Thoracic aorta (tissue), 1 donor: Measurements from ENCODE around the genes BEND4 and TEC.

GRCh38 chr4:40581583-40582272 lies 47.9 kb downstream of the RBM47 start:
- RAMPAGE, long total RNA: no peak

DNA sequence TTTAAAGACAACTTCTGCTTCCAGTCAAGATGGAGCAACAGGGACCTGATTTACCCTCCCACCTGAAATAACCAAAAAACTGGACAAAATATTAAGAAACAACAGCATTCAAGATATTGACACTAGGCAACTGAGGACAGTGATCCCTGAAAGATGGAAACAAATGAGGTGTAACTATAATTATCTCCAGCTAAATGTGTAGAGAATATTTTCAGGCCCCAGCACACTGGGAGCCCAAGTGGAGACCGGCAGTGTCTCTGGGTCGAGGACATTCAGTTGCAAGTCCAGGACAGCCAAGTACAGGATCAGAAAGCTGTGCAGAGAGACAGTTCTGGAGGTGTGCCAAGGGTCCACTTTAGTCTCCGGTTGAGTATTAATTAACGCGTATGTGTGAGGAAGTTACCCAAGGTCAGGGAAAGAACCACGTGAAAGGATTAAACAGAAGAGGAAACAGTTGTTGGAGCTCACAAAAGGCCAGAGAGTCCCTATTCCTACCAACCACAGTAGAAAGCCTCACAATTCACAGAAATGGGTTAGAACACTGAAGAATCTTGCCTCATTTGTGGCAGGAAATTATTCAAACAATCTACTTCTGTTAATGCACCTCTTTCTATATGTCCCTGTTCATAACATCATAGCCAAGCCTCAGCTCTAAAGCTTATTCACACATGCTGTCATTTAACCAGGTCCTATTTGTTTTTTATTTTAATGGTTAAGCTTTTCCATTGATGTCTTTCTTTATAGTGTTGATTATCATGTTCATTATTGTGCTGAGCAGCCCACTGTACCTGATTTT lies 18.0 kb upstream of the NSUN7 start:
- RAMPAGE, long total RNA: no peak

GRCh38 chr4:40878558-40879507 lies 129.1 kb downstream of the NSUN7 start:
- RAMPAGE, long total RNA: no peak

DNA sequence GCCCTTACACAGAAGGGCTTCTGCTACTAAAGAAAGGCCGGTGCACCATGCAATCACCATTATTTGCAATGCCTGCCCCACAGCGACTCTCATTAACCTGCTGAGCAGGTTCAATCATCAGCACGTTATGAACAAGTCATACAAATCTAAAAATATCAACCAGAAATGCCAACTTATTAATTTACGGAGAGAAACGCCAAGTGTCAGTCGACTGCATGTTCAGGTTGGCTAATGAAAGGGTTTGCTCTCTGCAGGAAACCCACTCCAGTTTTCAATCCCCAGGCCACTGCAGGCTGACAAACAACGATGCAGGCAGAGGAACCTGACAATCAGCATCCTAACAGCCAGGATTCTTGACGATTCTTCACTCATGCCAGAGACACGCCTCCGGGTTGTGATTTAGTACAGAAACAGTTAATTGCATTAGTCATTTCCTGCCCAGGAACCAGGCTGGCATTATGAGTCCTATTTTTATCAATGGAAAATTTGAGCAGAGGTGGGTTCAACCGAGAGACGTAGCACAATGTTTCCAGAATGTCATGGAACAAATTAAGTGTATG lies 159.4 kb downstream of the NSUN7 start:
- RAMPAGE, long total RNA: no peak

GRCh38 chr4:41028433-41029532 lies 185.6 kb downstream of the APBB2 start:
- RAMPAGE, long total RNA: no peak

GRCh38 chr4:41154763-41155379 lies 59.5 kb downstream of the APBB2 start:
- RAMPAGE, long total RNA: no peak

DNA sequence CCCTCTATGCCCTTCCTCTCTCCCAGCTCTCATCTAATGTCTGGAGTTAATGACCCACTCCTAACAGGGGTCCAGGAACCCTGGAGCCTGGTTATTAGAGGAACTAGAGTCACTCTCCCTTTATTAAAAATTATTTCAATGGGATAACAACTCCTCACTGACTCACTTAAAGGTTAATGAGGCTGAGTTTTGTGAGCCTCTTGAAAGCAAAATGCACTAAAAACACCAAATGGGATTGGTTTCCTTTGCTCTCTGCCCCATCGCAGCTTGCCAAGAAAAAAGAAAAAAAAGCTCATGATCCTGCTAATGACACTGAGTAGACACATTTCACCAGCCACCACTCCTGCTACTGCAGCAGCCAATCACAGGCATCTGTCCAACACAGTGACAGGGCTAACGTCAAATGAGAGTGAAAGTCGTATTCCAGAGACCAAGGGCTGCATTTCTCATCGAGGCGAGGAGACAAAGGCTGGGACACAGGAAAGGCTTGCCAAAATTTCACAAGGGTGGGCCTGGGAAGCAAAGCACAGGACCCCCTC lies 5.2 kb downstream of the APBB2 start:
- RAMPAGE, long total RNA: no peak

DNA sequence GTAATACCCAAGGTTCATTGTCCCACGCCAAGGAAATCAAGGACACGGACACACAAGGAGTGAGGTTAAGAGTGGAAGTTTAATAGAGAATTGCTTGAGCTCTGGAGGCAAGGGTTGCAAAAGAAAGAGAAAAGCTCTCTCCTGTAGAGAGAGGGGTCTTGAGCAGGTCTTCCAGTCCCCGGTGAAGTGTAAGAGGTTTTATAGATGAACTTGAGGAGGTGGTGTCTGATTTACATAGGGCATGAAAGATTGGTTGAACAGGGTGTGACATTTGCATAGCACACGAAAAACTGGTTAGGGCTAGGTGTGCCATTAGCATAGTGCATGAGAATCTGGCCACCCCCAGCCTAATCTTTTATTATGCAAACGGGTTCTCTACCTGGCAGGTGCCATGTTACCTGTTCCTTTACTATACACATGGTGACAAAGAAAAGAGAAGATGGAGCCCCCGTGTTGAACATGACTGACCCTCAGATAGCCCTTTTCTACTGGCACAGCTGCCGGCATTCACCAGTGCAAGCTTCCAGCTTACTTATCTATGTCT lies 71.0 kb downstream of the UCHL1 start:
- RAMPAGE, long total RNA: no peak

DNA sequence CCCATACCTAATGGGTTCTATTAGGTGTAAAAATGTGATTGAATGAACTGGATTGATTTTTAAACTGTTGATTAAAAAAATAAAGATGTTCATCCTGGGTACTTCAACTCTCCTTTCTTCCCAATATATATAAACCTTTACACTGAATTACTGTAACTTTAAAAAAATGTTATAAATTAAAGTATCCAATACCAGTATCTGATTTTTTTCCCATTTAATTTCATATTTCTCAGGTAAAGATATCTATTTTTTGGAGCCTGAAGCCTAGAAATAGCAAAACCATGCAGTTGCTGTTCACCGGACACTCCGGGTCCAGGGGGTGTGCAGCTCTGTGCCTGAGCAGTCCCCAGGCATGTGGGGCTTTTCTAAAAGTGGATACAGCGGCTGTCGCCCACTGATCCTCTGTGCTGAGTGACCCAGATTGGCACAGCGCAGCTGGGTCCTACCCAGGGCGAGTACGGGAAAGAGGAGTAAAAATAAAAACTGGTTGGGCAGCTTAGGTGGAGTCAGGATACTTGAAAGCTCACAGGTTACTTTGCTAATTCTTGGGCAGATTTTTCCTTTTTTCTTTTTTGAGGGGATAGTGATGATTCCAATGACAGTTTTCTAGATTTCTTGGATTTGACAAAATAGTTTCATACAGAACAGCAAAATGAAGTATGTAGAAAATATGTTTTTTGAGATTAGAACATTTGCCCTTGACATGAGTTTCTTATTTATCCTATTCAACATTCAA lies 118.8 kb downstream of the UCHL1 start:
- RAMPAGE, long total RNA: no peak

GRCh38 chr4:41643979-41644960 lies 104.3 kb downstream of the PHOX2B start:
- RAMPAGE, long total RNA: start-site peak on the plus strand at chr4:41644492-41644594, 135 reads

- RAMPAGE, long total RNA: no peak
These were observed 52.8 kb upstream of the TMEM33 start for GRCh38 chr4:41882398-41882867.

GRCh38 chr4:42151263-42151581 lies 1.2 kb downstream of the BEND4 start:
- RAMPAGE, long total RNA: no peak

DNA sequence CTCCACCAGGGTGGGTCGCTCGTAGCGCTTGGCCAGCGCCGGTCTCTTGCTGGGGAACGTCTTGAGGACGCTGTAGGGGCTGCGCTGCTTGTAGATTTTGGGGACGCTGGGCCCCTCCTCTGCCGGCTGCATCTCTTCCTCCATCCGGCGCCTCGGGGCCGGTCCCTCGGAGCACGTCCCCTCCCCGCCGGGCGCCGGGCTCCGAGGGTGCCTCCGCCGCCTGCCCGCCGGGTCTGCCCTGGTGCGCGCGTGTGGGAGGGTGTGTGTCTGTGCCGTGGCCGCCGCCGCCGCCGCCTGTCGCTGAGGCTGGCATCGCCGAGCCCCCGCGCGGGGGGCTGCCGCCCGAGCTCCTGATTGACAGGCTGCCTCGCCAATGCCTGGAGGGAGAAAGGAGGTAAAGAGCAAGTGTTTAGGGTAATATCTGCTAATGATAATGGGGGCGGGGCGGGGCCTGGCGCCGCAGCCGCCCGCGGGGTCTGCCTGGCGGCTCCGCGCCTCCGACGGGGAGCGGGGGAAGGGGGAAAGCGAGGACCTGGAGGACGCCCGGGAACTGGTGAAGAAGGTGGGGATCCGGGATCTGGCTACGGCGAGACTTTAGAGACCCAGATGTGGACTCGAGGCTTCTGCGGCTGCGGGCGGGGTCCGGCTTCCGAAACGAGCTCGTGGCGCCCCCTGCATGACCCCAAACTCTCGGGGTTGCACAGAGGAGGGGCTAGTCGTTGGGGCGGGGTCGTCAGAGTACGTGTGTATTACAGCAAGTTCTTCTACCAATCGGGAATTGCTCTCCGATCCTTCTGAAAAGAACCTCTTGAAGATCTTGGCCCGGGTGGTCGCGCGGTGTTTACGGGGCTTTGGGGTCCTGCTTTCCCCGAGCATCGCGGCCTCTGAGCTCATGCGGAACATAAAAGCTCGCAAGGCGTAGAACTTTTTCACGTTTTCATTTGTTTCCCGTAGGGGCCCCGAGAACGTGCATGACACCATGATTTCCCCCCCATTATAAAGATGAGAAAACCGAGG lies at the start of gene BEND4:
Gene BEND4 (minus strand): TSS at position 656 of the 1,017 bp plus-strand sequence.
- RAMPAGE, long total RNA: no peak

DNA sequence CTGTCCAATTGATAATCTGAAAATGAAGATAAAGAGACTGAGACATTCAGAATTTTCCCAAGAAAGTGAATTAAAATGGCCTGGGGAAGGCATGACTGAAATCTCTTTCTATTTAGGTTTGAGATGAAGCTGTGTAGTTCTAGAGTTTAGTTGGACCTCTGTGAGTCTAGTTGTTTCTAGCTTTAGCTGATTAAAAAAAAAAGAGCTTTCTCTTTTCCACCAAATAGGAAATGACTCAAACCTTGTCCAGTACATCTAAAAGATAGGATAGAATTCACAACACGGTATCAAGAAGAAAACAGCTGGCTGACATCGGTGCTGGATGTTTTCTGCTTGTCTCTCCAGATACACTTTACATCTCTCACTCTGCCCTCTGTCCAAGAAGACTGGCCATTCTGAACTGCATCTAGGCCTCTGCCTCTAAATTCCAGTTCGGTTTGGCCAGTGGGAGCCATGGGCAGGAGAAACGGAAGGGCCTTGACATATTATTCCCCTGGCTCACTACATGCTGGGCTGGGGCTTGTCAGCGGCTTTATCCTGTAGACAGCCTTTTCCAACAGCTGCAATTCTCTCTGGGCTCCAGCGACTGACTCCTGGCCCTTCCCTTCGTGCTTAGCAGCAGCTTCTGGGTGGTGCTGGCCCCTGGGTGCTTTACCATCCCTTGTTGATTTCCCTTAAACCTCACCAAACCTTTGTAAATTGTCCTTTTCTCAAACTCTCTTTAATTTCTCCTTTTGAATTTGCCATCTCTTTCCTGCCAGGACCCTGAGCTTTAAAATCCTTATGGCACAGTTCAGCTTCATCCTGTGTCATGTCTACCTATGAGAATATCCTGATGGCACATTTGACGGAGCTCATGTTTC lies 57.3 kb upstream of the SHISA3 start:
- RAMPAGE, long total RNA: no peak

DNA sequence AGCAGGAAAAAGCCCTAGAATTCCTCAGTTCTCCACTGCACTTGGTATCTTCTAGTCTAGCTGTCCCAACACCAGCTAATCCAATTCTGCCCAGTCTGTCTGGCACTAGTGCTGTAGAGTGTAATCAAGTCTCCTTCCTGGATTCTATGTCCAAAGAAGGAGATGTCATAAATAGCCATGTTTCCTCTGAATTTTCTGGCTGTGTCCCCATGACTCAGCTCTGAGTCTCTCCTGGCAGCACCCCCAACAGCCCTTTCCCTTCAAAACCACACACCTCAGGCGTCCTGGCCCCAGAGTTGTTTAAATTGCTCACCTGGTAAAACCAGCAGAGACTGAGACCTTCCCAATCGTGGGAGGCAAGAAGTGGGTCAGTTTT lies 197.2 kb downstream of the GRXCR1 start:
- RAMPAGE, long total RNA: no peak

DNA sequence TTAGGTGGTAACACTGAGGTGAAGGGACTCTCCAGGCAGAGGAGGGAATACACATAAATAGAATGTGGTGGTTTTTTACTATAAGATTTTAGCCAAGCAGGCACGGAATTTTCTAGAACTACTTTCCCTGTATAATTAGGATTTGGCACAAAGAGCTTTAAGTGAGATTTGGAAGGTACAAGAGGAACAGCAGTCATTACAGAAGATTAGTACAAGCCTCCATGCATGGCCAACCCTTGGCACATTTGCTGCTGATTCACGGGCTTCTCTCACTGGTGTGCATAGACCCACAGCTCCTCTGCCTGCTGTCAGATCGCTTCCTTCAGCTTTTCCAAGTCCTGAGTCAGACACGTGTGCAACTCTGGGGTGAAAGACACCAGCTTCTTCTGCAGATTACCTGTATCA lies 685.5 kb downstream of the KCTD8 start:
- RAMPAGE, long total RNA: no peak

- RAMPAGE, long total RNA: no peak
These were observed 1.0 kb downstream of the GABRA2 start for GRCh38 chr4:46388463-46389784.

DNA sequence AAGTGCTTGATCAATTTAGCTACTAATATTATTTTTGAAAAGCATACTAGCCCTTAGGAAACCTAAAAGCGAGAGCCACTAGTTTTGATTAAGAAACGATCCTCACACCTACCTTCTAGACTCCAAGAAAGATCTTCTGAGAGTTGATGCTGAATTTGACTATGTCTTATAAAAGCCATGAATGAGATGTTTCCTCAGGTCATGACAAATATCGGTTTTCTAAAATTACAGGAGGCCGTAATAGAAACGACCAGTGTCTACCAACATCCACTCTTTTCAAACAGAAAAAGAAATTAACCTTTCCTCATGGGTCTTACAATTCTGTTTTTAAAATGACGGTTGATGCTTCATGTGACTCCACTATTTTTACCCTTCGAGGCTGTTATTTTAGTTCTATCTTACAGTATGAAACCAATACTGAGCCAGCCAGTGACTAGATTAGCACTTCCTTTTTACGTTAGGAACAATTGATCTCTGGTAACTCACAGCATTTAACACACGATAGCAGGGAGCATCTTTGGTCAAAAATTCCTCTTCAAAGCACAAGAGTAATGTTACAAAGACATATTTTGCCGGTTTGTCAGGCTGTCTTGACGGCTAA lies 62.6 kb upstream of the TXK start:
- RAMPAGE, long total RNA: no peak

GRCh38 chr4:48212263-48212508 lies 57.5 kb downstream of the TEC start:
- RAMPAGE, long total RNA: no peak

DNA sequence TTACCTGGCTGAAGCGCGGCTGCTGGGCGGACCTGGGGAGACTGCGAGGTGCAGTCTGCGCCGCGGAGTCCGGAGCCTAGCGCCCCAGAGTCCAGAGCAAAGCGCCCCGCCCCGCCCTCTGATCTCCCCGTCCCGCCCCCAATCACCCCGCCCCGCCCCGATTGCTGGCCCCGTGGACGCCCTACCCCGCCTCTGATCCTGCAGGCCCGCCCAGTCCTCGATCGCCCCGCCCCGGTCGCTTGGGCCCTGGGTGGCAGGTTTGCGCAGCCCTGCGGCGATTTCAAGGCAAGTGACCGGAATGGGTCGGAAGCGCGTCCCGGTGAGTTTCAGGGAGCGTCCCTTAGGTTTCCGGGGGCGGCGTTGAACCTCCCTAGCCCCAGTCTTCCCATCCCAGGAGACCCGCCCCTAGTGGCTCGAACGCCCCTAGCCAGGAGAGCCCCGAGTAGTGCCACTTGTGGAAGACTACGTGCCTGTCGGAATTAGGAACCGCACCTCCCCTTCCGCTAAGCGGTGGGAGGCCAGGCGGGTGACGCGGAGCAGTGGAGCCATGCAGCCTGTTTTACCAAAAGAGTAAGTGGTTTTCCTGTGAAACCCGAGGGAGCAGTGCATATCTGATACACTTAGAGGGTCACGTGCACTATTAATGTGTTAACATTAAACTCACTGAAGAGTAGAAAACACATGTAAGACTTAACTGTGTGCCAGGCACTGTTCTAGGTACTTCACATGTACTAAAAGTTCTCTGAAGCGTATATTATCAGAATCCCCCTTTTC lies at the start of gene TEC:
Gene TEC (minus strand): TSS at position 91 of the 774 bp plus-strand sequence.
- RAMPAGE, long total RNA: start-site peak on the minus strand centred at position 81 of the sequence, 35 bp wide, 26 reads